Thoracic aorta (tissue), 1 donor: ENCODE data around the gene BCAS1.

GRCh38 chr20:51318098-51318674 is 224.3 kb downstream of the NFATC2 start:
- RAMPAGE, long total RNA = no peak

DNA sequence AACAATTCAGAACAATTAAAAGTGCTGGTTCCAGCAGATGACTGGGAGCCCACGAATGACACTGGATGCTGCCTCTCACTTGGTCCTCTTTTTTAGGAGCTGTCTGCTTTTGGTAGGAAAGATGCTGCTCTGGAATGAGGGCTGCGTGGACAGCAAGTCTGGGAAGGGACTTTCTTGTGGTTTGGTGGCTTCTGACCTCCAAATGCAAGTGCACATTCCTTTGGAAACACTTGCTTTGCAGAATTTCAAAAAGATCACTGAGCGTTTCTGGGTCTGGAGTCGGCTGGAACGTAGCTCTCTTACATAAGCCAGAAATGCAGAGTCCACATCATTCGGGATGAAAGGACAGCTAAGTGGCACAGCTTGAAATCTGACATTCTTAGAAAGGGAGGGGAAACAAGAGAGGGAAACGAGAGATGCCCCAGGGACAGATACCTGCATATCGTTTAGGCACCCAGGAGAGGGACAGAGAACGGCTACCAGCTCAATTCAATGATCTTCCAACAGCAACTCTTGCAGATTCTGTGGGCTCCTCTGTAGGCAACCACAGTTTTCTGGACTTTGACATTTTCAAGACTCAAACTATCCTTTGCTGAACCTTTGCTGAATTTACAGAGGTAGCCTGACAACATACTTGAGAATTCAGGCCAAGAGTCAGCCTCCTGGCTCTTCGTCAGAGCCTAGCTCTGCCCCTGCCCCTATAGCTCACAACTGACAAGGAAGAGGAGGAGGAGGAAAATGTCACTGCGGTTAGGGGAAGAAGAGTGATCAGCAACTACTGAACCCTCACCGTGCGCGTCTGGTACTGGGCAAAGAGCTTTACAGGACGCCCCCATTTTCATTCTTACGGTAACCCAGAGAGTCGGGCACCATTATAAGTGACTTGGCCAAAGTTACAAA is 118.6 kb downstream of the NFATC2 start:
- RAMPAGE, long total RNA = no peak

- RAMPAGE, long total RNA = no peak
These were observed 143.6 kb downstream of the ZFP64 start for GRCh38 chr20:52047801-52048461.

GRCh38 chr20:52191915-52192891 is 624 bp upstream of the ZFP64 start:
- RAMPAGE, long total RNA = no peak

- RAMPAGE, long total RNA = no peak
These were observed 18.7 kb upstream of the ZFP64 start for GRCh38 chr20:52210300-52210745.

DNA sequence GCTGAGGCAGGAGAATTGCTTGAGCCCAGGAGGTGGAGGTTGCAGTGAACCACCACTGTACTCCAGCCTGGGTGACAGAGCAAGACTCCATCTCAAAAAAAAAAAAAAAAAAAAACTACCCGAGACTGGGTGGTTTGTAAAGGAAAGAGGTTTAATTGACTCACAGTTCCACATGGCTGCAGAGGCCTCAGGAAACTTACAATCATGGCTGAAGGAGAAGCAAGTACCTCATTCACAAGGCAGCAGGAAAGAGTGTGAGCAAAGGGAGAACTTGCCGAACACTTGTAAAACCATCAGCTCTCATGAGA is 30.6 kb upstream of the ZFP64 start:
- RAMPAGE, long total RNA = no peak

GRCh38 chr20:52991684-52992316 is 19.6 kb downstream of the TSHZ2 start:
- RAMPAGE, long total RNA = no peak

GRCh38 chr20:53118348-53119119 is 146.4 kb downstream of the TSHZ2 start:
- RAMPAGE, long total RNA = no peak

DNA sequence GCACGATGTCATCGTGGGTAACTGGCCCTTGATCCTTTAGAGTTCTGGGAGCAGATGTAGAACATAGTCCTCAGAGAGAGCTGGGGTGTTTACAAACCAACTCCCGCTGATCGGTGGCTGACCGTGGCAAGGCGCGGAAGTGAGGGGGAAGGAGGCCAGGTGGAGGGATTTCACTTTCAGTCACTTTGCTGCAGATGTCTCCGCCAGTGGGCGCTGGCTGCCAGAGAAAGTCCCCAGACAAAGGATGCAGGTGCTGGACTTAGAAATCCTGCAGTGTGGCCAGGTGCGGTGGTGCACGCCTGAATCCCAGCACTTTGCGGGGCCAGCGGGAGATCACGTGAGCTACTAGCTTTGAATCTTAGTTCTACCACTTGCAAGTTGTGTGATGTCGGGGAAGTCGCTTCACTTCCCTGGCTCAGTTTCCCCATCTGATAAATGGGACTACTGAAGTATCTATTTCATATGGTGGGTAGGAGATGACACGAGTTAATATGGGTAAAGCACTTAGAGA is 180.5 kb downstream of the ZNF217 start:
- RAMPAGE, long total RNA = no peak

GRCh38 chr20:53580461-53581081 is 13.1 kb downstream of the ZNF217 start:
- RAMPAGE, long total RNA = no peak

DNA sequence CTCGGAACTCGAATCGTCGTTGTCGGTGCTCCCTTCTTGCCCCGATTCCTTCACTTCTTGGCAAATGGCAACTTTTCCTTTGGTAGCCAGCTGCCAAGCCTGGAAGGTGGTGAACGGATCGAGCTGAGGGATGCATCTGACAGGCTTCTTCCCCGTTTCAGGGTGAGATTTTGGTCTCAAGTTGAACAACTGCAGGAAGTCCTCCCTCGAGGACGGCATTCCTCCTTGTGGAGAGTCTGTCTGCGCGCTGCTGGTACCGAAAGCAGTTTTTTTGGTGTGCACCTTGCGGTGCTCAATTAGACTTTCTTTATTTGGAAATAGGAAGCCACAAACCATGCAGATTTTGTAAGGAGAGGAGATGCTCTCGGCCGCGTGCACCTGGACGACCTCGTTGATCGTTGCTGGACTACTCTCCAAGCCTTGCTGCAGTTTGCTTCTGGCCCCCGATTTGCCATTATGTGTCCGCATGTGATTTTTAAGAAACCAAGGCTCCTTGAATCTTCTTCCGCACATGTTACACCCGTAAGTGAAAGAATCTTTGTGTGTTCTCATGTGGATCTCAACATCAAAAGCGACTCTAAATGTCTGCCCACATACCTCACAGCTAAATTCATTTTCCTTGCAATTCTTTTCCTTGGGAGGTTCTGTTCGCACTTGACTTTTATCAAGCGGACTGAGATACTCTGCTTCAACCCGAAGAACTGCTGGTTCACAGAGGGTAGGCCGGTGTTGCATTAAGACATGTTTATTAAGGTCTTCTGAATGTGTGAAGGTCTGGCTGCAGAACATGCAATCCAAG is 11.6 kb downstream of the ZNF217 start:
- RAMPAGE, long total RNA = no peak

- RAMPAGE, long total RNA = no peak
These were observed 2.3 kb downstream of the ZNF217 start for GRCh38 chr20:53591151-53592011.

DNA sequence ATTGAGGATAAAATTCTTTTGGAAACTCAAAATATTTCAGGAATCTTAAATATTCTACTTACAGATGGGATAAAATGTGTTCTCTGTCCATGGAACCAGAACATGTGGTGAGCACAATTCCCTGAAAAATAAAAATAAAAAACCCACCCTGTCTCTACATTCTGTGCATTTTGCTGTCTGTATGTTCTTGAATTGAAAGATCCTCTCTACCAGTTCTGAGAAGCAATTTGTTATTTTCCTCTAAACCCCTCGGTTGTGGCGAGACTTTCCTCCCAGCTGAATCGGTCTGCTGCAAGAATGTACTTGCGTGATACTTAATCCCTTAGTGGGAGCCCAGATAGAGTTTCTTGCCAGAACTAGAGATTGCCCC is 112.7 kb upstream of the ZNF217 start:
- RAMPAGE, long total RNA = no peak

DNA sequence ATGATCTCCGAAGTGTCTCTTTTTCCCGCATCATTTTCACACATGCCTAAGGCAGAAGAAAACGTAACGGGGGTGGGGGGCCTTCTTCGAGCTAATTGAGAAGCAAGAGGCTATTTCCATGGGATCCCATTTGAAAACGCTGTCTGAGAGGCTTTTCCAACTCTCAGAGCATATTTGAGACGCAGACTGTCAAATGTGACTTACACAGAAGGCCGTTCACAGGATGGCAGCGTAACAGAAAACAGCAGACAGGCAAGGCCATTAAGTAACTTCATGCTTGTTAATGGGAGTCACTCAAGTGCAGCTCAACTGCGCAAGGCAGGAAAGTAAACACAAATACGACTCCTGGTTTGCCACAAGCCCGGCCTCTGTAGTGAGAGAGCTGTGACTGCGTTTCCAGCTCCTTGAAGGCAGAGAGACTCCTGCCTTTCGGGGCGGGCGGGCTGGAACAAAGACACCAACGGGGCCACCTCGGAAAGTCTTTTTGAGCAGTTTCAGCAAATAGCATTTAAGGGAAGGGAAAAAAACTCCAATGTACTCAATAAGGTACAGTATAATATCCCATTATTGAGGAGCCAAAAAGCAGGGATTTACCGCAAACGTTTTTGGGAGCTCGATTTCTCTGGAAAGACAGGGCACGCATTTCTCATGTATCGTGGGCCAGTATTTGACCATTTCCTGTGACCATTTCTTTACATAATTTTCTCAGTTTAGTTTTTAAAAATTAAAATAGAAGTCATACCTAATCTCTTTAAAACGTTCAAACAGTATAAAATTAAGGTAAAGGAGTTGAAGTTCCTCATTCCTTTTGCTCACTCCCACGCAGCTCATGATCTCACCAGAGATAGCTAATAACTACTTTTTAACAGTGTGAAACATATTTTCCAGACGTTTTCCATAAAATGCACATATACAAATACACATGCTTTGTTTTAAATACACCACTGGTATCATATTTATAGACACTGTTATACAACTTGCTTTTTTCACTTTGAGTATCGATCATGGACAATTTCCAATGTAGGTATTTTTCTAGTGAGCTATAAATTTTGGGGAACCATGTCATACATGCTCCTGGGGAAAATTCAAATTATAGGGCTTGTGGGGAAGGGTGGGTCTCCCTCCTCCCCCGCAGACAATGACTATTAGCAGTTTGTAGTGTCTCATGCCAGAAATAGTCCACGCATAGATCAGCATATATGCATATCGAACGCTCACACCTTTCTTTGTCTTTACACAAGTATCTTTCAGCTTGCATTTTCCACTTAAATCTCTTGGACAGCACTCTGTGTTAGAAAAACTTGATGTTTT is 145.1 kb upstream of the ZNF217 start:
- RAMPAGE, long total RNA = no peak

- RAMPAGE, long total RNA = no peak
These were observed 153.1 kb downstream of the BCAS1 start for GRCh38 chr20:53916906-53918155.

- RAMPAGE, long total RNA = no peak
These were observed 144.5 kb downstream of the BCAS1 start for GRCh38 chr20:53925840-53926410.

- RAMPAGE, long total RNA = no peak
These were observed 74.5 kb downstream of the BCAS1 start for GRCh38 chr20:53995852-53996371.

GRCh38 chr20:54069447-54070170 is 785 bp downstream of the BCAS1 start:
- RAMPAGE, long total RNA = no peak

DNA sequence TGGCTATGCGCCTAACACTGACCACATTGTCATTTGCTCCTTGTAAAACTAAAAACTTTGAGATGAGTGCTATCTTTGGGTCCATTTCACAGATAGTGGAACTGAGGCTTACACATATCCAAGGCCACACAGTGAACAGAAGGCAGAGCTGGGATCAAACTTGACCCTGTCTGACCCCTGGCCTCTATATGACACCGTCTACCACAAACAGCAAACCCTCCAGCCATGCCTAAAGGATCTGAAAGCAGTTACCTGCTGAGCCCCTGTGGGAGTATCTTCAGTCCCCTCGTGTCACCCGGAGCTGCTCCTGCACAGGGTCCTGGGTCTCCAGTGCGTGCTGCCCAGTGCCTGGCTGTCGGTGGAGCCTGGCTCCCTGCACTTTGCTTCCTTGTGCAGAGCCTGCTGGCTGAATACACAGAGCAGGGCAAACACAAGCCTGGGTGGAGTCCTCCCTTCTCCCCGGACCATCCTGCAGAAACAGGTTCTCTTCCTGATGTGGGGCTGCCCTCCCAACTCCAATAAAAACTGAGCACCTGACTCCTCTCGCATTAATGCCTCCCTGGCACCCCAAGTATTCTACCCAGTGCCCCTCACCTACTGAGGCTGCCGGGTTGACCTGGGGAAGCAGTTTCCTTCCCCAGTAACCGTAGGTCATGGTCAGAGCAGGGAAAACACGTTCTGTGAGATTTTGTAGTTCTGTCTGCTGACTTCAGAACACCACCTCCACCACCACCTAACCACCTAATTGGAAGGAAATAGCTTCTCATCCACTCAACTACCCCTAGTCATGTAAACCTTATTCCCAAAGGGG is at the start of gene BCAS1:
Gene BCAS1, minus strand, starts transcription at position 414 of the 811 bp plus-strand sequence.
- RAMPAGE, long total RNA = start-site peak on the minus strand centred at position 373 of the sequence, 48 bp wide, 31 reads

GRCh38 chr20:54267338-54267683 is 59.4 kb downstream of the PFDN4 start:
- RAMPAGE, long total RNA = no peak